Placental epithelial cell (primary cell): ENCODE results near the genes GYG2, ARSH, NLGN4X, PNPLA4 and SHROOM2.

DNA sequence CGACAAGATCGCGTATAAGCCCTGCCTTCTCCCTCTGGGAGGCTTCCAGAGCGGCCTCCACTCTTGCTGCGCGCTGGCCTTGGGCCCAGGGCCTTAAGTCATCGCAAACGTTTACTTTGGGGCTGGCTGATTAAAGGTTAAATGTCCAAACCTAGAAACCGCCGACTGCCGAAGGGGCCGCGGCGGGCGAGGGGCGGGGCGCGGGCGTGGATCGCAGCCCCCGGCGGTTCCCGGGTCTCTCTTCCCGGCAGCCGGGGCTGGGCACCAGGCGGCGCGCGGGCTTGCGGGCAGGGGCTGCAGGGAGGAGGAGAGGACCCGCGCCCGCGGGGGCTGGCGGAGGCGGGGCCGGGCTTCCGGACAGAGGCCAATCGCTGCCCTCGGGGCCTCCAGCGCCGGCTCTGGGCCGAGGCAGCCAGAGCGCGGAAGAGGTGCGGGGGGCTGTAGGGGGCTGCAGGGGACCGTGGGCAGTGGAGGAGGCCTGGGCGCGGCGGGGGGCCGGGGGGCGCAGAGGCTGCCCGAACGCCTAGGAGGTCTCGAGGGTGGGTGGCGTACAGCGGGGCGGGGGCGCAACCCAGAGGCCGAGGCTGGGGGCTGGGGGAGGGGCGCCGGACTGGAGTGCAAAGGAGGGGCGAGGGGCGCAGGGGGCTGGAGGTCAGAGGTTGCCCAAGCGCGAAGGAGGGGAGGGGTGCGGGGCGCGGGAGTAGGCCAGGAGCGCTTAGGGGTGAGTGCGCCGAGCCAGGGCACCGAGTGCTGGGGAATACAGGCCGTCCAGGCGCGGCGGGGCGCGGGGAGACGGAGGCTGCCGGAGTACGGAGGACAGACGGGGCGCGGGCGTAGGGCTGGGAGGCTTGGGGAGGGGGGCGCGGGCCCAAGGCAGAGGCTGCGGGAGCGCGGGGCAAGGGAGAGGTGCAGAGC, at the start of gene GYG2:
Gene GYG2 (plus strand): TSS at position 383 of the 915 bp plus-strand sequence.
- CAGE, long polyA plus RNA, result no peak

GRCh38 chrX:2968013-2968655, 4.0 kb upstream of the ARSL start:
- CAGE, long polyA plus RNA, result no peak

- CAGE, long polyA plus RNA, result no peak
Measured at GRCh38 chrX:3006184-3006707, at the start of gene ARSH. ARSH (plus strand) TSS chrX:3006546.

DNA sequence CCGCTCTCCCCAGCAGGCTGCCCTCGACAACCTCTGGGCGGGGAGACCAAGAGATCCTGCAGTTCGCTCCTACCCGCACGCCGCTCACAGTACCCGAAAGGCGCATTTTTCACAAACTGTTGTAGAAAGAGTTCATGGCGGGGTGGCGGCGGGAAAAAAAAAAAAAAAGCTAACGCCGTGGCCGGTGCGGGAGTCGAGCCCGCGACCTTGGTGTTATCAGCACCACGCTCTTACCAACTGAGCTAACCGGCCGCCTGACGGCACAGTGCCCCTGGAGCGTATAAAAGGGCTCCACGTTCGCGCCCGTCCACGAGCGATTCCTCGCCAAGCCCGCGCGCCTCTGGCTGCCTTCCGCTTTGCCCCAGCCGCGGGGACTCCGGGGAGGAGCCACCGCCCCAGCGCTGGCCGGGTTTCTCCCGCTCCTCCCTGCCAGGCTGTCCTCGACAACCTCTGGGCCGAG, 124.8 kb upstream of the PRKX start:
- CAGE, long polyA plus RNA, result no peak

DNA sequence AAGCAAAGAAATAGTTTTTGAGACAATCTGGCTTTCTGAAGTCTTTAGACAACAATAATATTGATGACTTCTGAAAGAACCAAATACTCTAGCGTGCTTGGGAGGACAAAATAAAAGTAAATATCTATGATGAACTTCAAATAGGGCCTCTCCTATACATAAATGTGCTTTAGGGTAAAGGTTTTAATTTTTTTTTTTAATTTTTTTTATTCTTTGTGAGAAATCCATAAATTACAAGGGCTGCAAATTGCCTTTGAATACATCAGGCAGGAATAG, 418.7 kb downstream of the NLGN4X start:
- CAGE, long polyA plus RNA, result no peak

DNA sequence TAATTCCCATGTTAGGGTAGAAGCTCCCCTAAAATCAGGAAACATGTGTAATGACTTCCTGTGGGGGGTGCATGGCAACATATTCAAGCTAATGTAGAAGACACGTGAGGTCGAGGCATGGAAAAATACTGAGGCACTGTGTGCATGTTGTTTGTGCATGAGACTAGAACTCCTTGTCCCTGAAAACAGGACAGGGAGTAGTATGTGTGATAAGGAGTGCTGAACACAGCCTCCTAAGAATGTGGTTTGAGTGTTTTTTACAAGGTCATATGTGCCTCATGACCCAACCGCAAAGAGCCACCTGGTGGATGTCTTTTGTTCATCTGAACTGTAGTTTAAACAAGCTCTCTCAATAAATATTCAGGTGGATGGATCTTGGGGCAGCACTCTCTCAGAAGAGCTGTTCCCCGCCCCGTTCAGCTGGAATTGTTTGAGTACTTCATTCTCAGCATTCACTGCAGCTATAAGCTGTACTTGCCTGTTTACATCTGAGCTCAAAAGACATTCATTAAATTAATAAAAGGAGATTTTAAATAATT, 226.6 kb downstream of the NLGN4X start:
- CAGE, long polyA plus RNA, result no peak

DNA sequence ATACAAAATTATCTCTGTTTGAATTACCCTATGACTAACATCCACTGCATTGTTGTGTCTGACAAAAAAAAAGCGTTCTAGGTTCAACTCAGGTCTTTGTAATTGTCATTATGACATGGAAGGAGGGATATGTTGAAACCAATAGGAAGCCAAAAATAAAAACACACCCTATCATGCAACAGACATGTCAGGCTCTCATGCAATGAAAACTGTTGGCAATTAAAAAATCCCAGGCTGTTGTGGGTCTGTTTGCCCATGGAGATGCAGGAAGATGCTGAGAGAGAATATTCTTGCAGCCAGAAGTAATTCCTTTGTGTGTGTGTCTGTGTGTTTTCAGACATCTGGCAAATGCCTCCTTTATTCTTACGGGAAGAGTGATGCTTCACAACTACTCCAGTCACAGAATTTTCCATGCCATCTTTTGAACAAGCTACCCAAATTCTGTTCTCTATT, 107.4 kb downstream of the NLGN4X start:
- CAGE, long polyA plus RNA, result no peak

- CAGE, long polyA plus RNA, result no peak
Measured at GRCh38 chrX:6228591-6229381, at the start of gene NLGN4X. NLGN4X (minus strand) TSS chrX:6228867.

GRCh38 chrX:6931535-6931987, 216.0 kb upstream of the STS start:
- CAGE, long polyA plus RNA, result no peak

DNA sequence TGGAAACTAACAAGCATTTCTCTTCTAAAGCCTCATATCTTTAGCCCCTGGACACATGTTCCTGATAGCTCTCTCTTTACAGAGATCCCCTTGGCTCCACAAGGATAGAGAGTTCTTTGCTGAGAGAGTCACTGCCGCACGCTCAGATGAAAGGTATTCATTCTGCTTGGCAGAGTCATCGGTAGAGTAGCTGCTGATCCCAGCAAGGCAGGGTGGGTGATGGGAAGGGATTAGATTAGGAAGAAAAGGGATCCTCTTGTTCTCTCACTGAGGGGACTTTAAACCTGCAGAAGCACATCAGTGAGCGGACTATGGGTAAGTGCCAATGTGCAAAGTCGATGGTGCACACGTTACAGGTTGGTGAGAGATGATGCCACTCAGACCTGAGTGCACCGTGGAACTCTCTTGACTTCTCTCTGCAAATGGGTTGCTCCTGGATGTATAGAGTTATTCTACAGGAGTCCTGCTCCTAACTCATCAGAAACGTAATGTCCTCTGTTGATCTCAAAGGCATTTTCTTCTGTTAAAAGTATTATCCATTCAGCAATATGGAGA, 135.1 kb upstream of the STS start:
- CAGE, long polyA plus RNA, result no peak

GRCh38 chrX:7146858-7147107, 729 bp upstream of the STS start:
- CAGE, long polyA plus RNA, result no peak

GRCh38 chrX:7172245-7172680, 24.3 kb upstream of the PUDP start:
- CAGE, long polyA plus RNA, result no peak

DNA sequence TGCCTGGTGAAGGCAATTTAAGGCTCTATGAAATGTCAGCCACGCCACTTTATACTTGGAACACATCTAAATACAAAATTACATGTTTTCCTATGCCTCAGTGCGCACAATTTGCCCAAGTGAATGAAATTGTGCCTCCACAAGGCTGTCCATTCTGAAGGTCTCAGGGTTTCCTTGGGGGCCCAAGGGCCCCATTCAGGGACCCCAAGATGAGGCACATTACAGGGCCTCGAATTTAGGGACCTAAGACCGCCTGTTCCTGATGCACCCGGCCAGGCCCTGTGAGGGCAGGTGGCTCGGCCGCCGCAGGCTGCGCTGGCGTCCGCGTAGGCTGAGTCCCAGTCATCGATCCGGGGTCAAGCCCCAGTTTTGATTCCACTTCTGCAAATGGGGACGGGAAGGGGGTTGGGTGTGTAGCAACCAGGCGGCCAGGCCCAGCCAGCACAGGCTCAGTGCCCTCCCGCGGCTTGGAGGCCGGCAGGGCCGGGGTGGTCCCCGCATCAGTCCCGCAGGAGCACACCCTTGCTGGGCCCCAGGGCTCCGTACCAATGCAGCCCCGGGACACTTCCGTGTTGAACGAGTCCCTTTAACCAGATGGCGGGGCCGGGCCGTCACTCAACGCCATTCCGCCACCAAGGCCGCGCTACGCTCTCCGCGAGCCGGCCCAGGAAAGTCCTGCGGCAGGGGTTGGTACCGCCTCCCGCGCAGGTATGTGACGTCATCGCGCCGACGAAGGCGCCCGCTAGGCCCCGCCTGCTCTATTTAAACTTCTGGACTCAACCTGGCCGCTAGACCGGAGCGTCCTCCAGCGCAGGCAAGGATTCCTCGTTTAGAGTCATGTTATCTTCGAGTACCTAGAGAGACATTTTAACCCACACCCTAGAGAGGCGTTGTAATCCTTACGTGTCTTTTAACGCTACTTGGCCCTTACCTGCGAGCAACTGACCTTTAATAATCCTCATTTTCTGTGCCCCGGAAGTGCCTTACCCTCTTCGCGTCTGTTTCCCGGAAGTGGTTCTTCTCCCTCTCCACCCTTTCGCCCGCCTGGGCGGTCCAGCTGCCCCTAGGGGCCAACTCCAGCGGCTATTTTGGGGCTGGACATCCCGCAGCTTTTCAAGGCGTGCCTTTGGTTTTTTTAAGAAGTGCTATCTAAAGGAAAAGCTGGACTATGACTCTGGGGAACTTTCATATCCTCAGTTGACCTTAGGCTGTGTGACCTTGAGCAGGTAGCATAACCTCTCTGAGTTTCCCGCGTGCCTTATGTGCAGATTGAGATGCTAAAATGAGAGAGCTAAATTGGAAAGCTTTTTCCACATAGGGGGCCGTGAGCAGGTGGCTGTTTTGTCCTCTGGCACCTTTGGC, at the start of gene PNPLA4:
Gene PNPLA4 (minus strand): TSS at position 674 of the 1,362 bp plus-strand sequence.
- CAGE, long polyA plus RNA, result no peak

- CAGE, long polyA plus RNA, result no peak
Measured at GRCh38 chrX:8977261-8977680, 56.7 kb downstream of the FAM9B start.

GRCh38 chrX:9033062-9033640, 776 bp downstream of the FAM9B start:
- CAGE, long polyA plus RNA, result no peak

DNA sequence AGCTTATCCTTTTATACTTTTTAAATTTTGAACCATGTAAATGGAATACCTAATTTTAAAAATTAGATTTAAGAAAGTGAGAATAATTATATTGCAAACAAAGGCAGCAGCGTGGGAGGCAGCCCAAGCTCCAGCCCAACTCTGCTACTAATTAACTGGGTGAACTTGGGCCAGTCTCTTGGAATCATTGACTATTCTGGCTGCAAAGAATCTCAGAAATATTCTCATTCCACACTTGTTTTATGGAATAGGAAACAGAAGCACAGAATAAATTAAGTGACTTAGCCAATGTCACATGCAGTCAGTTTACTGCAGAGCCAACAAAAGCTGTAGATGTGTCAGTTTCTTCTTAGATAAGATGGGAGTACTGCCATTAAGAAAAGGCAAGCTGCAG, 132.6 kb upstream of the FAM9B start:
- CAGE, long polyA plus RNA, result no peak

DNA sequence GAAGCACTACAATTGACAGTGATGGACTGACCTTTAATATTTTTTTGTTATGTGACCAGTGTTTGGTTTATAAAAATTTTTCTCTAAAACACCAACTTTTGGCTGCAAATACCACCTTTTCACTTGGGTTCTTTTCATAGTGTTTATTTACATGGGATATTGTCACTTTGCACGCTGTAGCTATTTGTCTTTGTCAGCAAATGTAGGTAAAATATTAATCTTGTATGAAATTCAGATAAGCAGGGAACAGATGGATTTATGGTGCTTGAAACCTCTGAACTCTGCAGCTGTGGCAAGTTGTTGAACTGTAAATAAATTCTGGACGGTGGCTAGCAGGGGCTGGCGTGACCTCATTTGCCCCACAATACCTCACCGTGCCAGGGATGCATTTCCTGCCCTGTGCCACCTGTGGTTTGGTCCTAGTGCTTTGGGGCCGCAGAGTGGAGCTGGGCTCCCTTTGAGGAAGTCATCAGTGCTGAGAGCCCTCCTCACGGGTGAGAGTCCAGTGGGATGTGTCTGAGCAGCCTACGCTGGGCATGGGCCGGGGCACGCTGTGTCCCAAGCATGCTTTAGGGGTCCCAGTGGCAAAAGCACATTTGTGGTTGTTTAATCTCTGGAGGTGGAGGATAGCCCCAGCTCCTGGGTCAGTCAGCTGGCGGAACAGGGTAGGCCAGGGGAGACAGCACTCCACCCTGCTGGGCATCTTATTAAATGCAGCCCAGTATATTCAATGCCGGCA, 108.6 kb downstream of the TBL1X start:
- CAGE, long polyA plus RNA, result no peak

DNA sequence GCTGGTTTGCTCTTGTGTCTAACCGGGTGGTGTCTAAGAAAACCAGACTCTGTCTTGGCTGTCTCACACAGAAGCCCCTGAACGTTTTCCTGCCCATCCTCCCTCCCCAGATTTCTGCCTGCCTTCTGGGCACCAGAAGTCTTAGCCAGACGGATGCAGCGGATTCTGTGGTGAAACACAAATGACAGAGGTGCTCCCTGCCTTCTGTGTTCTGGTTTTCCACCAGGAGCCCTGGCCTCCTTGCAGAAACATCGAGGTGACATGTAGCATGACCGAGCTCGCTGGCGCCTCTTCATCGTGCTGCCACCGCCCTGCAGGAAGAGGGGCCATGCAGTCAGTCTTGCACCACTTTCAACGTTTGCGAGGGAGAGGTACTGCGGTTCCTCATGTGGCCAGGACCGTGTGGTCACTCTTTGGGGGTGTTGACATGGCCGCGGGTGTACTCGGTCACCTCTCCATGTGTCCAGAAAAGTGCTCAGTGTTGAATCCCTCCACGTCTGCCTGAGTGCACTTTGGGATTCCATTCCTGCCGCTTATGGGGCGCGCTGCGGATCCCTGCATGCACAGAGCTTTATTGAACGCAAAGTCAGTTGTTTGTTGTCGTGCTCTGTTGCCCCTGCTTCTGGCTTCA, 112.2 kb downstream of the GPR143 start:
- CAGE, long polyA plus RNA, result no peak

DNA sequence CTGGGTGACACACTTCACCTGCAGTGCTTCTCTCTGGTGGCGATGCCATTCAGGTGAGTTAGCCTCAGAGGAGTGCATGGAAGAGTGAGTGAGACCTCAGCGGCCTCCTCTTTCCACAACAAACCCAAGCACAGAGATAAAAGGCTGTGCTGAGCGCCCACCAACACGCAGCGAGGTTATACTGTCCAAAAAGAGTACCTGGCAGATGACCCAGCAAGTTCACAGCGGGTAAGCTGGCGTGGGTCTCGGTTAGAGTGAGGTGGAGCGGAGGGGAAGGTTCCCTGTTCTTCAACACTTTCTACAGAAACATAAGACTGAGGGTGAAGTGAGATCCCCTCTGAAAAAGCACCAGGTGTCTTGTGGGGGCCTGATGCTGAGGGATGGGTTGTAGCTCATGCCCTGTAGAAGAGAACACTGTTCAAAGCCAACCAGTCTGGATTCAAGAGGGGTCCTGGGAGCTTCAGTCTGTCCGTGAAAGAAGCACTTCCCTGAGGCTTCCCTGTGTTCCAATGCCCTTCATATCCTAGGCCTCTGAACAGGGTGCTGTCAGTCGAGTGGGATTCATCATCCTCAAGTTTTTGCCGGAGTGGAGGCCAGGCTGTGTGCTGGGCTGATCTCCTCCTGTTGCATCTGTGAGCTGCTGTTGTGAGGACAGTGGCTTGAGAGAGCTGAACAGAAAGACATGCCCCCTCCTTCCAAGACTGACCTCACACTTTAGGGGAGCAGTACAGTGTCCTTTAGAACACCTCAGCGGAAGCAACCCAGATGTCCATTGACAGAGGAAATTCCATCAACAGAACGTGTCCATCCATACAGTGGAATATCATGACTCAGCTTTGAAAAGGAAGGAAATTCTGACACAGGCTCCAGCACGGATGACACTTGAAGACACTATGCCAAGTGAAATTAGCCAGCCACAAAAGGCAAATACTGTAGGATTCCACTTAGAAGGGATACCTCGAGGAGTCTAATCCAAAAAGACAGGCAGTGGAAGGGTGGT, 103.8 kb downstream of the GPR143 start:
- CAGE, long polyA plus RNA, result no peak

- CAGE, long polyA plus RNA, result no peak
Measured at GRCh38 chrX:9786182-9786794, at the start of gene SHROOM2. SHROOM2 (plus strand) TSS chrX:9786429.